ENCODE measurements around a stretch of chr7.

- PRO-cap = no peak
- CAGE, long polyA plus RNA = no peak
These were observed 1.0 kb downstream of the TMUB1 start for GRCh38 chr7:151082100-151082789.

GRCh38 chr7:151114274-151115059, 28.2 kb downstream of the AGAP3 start:
- PRO-cap = no peak
- CAGE, long polyA plus RNA = no peak

GRCh38 chr7:151115990-151116501, 29.8 kb downstream of the AGAP3 start:
- PRO-cap = no peak
- CAGE, long polyA plus RNA = no peak

GRCh38 chr7:151125146-151125758, 39.0 kb downstream of the AGAP3 start:
- PRO-cap = no peak
- CAGE, long polyA plus RNA = no peak

GRCh38 chr7:151147176-151148246, 20.0 kb downstream of the GBX1 start:
- PRO-cap = no peak
- CAGE, long polyA plus RNA = no peak

- PRO-cap = no peak
- CAGE, long polyA plus RNA = no peak
These were observed 3.9 kb upstream of the SMARCD3 start for GRCh38 chr7:151252264-151252913.

DNA sequence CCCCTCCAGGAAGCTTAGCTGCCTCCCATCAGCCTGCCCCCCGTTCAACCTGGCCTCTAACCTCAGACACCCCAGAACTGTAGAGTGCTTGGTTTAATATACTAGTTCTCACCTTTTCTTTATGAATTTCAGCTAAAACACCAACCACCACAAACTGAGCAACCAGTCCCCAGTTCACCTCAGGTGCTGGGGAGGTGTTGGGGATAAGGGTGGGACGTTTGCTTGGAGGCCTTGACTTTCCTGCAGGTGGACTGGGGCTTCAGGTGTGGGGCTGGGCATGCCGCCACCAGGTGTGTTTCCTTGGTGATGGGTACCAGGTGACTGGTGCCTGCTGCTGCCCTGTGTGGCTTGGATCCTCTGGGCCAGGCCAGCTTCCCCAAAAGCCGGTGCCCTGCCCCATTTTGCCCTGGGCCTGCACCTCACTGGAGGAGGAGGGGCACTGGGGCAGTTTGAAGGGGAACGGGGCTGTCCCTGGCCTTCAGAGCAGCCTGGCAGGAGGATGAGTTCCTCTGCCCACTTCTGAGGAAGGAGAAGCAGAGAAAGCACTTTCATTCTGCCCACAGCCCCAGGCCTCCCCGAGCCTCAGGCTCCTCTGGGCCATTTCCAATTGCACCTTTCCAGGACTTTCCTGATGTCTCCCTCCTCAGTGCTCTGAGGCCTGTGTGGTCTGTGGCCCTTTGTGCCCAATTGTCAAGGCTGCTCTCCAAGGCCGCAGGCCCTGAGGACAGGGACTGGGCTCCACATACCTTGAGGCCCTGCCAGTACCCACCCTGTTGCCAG, 25.1 kb upstream of the SMARCD3 start:
- PRO-cap = no peak
- CAGE, long polyA plus RNA = no peak

- PRO-cap = no peak
- CAGE, long polyA plus RNA = no peak
These were observed 27.6 kb upstream of the SMARCD3 start for GRCh38 chr7:151275986-151276549.

- PRO-cap = no peak
- CAGE, long polyA plus RNA = no peak
These were observed 1.5 kb upstream of the NUB1 start for GRCh38 chr7:151339969-151340575.

DNA sequence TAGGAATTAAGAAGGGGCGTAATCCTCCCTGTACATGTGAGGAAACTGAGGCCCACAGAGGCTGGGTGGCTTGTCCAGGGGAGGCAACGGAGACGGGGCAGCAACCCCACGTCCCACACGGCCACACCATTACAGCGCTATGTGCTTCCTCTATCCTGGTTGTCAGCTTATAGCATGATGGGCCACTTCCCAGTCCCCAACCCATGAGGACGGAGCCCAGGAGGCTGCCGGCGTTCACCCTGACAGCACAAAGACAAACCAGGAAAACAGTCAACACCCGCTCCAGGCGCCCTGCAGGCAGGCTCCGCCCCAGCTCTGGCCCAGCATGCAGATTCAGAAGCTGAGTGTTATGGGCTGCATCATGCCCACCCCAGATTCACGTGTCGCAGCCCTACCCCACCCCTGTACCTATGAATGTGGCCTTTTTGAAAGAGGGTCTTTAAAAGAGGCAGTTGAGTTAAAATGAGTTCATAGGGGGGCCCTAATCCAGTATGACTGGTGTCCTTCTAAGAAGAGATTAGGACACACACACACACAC, 14.8 kb downstream of the WDR86 start:
- PRO-cap = no peak
- CAGE, long polyA plus RNA = no peak

- PRO-cap = no peak
- CAGE, long polyA plus RNA = no peak
These were observed 7.0 kb downstream of the CRYGN start for GRCh38 chr7:151432907-151433379.

DNA sequence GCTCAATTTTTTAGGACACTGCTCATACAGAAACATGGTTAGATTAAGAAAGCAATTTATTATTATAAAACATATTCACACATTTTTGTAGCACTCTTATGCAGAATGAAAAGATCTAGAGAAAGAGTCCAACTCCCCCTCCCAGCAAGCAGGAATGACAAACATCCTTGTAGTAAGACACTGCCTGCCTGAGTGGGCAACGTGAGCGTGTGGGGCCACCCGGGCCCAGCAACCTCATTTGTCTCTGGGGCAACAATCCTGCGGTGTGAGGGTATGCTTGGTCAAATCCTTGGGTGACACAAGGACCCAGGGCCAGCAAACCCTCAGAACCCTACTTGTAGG, 10.8 kb downstream of the RHEB start:
- PRO-cap = no peak
- CAGE, long polyA plus RNA = no peak

GRCh38 chr7:151538205-151538643, 18.5 kb upstream of the RHEB start:
- PRO-cap = no peak
- CAGE, long polyA plus RNA = no peak

DNA sequence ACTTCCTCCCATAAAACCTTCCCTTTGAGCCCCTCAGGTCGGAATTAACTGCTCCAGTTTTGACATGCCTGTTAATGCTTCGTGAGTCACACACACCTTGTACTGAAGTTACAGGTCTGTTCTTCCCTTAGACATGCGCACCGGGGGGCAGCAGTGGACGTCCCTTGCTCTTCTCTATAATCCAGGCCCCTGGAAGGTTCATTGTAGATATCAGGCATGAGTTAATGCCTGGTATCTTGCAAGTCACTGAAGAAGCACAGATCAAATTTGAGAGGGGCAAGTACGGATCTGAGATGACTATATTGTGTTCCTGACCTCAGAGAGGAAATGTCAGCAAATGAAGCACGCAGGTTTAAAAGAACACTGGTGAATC, 88.6 kb upstream of the RHEB start:
- PRO-cap = no peak
- CAGE, long polyA plus RNA = no peak

DNA sequence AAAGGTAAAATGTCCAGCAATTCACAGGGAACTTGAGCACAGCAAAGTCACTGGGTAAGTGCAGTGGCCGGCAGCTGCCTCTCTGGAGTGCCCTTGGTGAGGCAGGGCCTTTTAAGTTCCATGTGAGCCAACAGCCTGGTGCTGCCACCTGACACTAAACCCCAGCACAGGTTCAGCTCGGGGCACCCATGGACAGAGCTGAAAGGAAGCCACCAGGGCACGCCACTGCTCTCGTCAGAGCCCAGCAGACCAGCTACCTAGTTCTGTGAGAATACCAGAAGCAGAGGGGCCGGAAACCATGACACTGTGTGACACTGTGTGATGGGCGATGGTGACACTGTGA, 168.2 kb downstream of the PRKAG2 start:
- PRO-cap = no peak
- CAGE, long polyA plus RNA = no peak

DNA sequence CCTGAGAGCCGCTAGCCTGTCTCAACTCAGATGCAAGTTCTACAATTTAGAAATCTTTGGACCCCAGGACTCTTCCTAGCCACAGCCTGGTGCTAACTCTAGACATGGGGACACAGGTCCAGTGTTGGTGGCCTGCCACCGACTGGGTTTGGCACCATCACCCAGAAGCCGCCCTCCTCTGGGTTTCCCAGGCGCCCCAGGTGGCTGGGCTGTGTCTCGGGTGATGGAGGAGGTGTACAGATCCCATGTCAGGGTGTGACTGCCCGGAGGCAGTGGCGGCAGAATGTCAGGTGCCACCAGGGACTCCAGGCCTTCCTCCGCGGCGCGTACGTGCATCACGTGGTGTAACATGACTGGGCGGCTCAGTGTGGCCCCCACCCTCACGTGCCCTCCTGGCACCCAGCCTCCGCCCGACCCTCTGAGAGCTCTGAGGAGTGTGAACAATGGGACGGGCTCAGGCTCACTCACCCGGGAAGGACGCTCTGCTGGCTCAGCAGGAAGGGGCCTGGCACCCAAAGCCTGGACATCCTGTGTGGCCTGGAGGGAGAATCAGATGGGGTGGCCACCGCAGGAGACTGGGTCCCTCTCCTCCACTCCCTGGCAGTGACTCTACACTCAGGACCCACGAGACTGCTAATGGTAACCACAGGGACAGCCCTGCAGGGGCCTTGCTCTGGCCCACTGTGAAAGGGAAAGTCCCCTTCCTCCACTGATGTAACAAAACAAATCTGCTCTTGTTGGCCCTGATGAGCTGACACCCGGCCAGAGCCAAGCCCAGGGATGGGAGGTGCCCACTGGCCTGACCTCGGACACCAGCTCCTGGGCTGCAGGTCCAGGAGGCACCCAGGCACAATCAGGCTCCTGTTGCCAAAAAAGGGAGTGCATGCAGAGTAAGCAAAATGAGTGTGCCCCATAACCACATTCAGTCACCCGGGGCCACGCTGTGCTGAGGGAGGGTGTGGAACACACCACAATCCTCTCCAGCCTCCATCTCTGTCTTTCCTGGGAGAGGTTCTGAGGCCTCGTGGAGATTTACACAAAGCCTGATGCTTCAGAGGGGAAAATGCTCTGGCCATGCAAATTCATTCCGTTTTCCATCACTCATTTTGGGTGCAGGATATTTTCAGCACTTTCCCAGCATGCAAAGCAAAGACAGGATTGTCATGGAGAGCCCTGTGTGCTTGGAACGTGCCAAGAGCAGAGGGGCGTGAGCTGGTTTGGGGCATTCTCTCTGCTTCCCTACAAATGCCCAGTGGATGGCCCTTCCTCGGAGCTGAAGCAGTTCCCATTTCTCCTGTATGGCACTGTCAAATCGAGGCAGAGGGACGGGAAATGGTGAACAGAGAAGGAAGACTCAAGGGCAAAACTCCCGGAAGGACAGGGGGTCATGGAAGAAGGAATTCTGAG, 164.6 kb downstream of the PRKAG2 start:
- PRO-cap = no peak
- CAGE, long polyA plus RNA = no peak

GRCh38 chr7:151806089-151806939, 70.6 kb downstream of the PRKAG2 start:
- PRO-cap = no peak
- CAGE, long polyA plus RNA = no peak

- PRO-cap = no peak
- CAGE, long polyA plus RNA = no peak
These were observed 48.9 kb downstream of the PRKAG2 start for GRCh38 chr7:151827896-151828555.

DNA sequence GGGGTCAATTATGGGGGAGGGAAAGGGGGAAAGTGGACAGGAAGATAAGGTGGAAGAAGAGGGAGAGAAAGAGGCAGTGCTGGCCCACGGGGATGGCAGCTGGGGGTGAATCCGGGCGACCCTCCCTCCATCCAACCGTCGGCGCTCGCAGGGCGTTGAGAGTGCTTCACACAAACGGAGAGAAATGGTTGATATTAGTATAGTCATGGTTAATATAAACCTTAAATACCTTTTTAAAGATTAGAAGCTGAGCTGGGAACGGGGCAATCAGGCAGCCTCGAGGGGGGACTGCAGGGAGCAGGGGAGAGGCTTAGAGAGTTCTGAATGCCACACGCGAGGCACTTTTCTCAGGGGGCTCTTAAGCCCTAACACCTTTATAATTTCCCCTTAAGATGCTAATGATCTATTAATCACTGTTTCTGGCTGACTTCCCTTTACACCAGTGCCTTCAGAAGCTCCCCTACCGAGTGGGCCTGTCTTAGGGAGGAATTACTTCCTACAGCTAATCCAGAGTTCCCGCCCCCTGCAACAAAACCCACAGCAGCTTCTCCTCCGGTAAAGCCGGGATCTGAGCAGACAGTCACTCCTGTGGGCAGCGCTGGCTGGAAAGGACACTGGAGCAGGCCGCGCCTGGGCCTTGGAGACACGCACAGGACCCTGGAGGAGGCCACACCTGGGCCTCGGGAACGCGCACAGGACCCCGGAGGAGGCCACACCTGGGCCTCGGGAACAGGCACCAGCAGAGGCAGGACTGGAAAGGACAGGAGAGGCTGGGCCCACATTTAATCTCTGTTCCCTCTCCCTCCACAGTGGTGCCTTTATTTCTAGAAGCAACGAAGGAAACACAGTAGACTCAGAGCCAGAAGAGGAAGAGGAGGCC, 39.3 kb downstream of the PRKAG2 start:
- PRO-cap = no peak
- CAGE, long polyA plus RNA = no peak

- PRO-cap = no peak
- CAGE, long polyA plus RNA = no peak
These were observed 27.7 kb downstream of the PRKAG2 start for GRCh38 chr7:151849100-151849648.